ENCODE measurements around a stretch of chr10.

DNA sequence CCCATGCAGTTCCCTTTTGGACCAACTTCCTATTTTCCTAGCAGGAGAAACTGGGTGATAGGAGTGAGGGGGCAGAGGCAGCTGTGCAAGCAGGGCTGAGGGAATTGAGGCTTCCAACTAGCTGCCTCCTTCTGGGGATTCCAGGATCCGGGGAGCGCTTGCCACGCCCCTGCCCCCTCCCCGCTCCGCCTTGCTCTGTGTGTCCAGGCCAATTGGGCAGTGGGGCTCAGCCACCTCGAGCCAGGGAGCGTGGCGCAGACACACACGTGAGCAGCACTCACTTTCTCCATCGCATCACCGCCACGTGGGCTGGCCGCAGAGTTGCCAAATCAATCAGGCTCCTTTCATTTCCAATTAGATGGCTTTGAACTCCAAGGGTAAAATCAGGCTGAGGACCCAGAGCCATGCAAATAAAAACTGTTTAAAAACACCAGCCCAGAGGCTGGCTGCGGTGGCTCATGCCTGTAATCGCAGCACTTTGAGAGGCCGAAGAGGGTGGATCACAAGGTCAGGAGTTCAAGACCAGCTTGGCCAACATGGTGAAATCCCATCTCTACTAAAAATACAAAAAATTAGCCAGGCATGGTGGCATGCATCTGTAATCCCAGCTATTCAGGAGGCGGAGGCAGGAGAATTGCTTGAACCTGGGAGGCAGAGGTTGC is 173.2 kb downstream of the SH3PXD2A start:
- RRBS, result no CpG with 5 or more reads among the region's 17 CpGs

DNA sequence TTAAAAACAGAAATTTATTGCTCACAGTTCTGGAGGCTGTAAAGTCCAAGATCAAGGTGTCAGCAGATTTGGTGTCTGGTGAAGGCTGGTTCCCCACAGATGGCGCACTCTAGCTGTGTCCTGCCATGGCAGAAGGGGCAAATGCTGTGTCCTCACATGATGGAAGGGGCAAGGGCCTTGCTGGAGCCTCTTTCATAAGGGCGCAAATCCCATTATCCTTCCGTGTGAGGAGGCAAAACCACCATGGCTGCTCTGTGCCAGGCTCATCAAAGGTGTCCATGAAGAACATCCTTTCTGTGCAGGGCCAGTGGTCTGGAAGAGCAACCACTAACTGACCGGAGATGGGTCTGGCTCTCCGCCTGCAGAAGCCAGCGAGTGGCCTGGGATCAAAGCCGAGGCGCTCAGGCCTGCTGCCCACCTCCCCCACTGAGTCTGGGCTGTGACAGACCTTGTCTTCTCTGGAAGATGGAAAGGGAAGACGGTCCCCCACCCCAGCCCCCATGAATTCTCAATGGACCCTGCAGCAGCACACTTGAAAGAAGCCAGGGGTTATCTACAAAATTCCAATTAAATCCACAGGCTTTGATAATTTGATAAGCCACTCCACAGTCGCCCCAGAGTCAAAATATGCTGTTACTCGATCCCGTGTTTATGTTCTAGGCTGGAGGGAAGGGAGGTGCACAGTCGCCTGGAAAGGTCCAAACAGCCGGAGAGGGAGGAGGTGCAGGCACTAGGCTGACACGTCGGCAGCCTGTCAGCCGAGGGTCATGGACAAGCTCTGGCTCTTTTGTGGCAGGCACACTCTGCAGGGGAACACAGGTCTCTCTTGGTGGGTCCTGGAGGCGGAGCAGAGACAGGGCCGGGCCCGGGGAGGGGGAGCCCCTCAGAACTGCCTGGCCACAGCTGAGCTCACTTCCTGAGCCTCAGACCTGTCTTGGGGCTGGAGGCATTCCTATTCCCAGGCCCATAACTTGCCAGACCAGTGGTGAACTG is 135.0 kb downstream of the SH3PXD2A start:
- RRBS, result no CpG with 5 or more reads among the region's 20 CpGs

GRCh38 chr10:103811892-103812315 is 43.5 kb downstream of the SH3PXD2A start:
- RRBS, result no CpG with 5 or more reads among the region's 5 CpGs

- RRBS, result no CpG with 5 or more reads among the region's 7 CpGs
Measured at GRCh38 chr10:103833518-103834176, 21.7 kb downstream of the SH3PXD2A start.

DNA sequence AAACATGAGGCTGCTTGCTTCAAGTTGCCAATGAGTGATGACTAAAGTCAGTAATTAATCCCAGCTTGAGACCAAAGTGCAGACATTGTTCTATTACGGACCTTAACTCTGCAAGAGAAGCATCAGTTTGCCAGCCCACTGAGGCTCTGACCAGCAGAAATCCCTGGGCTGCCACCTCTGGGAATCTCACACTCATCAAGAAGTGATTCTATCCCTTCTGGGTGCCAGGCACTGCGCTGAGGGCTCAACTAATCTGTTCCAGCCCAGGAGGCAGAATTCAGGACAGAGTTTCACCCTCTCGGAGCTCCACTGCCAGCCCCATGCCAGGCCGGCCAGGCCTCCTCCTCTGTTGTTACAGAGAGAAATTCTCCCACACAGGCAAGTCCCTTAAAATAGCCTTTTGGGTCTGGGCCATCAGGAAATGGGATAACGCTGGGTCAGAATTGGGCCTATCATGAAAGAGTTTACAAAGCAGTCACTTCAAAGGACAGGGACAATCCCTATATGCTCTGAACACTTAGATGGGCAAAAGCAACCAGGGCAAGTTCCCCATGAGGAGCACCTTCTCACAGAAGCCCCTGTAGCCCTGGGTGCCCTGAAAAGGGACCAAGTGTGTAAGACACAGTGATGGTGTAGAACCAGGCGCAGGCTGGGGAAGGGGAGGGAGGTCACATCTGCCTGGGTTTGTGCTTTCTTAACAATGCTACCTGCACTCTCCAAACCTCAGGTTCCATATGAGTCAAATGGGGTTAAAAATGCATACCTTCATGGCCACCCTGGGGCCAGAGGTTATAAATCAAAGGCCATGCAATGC is 11.2 kb downstream of the SH3PXD2A start:
- RRBS, result no CpG with 5 or more reads among the region's 6 CpGs

DNA sequence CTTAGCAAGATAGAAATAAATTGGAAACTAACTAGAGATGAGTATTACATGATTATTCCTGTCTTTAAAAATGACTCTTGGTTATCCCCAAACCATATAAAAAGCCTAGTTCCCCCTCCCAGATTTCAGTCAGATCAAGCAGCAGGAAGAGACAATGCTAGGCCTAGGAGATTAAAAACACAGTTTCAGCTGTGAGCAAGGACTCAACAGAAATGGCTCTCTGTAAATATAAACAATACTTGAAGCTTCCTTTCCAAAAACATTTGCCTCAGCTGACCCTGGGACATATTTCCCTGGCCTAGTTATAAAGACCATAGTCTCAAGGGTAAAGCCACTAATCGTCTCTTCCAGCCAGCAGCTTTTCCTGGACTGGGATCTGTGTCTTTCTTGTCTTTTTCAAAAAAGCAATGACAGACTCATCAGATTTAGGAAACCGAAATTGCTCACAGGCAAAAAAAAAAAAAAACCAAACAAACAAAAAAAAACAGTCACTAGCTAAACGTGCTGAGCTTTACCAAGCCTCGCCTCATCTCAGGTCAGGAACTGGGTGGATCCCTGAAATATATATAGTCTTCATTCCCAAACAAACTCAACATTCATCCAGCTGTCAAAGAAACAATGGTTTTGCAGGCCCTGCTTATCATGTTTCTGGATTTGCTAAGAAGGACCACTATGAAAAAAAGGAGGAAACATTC is 23.6 kb downstream of the STN1 start:
- RRBS, result no CpG with 5 or more reads among the region's 4 CpGs

DNA sequence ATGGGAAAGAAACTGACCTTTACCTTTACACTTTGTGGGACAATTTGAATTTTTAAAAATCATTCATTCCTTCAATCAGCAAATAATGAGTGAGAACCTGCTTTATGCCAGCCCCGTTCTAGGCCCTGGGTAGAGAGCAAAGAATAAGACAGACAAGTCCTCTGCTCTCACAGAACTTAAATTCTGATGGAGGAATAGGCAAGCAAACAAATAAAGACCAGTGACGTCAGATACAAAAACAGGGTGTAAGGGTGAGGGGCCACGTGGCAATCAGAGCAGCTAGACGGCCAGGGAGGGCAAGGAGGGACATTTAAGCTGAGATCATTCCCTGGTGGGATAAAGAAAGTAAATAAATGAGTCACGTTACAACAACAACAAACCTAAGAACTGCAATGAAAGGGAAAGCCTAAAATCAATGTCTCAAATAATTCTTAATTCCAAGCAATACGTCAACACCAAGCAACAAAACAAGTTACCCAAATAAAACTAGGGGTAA is 21.8 kb downstream of the STN1 start:
- RRBS, result no CpG with 5 or more reads among the region's 6 CpGs

DNA sequence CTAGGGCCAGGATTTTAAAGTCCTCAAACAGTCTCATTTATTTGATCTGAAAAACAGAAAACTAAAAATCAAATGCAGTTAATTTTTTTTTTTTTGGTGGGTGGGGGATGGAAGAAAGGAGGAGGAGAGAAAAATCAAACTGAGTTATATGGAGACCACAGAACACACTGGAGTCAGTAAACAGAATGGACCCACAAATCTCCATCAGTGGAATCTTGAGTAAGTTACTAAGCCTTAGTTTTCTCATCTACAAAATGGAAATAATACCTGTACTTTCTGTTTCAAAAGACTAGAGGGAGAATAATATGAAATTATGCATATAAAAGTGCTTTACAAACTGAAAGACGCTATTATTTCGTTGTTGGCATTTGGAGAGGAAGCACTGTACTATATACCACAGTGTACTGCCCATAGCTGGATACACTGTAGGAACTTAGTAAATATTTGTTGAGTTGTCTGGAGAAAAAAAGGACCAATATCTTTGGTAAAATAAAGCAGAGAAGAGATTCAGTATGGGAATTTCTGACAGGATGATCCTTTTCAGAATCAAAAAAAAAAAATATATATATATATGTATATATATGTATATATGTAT is 9.1 kb downstream of the STN1 start:
- RRBS, result no CpG with 5 or more reads among the region's 2 CpGs

- RRBS, result no CpG with 5 or more reads among the region's 2 CpGs
Measured at GRCh38 chr10:103916334-103916744, 1.6 kb downstream of the STN1 start.

DNA sequence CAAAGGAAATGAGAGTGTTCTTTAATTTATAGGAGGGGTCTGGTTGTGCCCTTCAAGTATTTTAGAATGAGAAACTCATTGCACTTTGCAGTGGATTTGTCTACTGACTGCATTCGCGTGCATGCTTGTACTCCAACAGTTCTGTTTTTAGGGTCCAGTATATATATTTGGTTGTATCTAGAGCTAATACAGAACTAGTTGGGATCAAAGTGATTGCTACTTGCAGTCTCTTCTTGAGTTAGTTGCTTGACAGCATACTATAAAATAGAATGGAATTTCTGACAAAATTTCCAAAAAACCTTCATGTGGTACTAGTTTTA is 1.2 kb downstream of the SLK start:
- RRBS, result no CpG with 5 or more reads among the region's 2 CpGs

DNA sequence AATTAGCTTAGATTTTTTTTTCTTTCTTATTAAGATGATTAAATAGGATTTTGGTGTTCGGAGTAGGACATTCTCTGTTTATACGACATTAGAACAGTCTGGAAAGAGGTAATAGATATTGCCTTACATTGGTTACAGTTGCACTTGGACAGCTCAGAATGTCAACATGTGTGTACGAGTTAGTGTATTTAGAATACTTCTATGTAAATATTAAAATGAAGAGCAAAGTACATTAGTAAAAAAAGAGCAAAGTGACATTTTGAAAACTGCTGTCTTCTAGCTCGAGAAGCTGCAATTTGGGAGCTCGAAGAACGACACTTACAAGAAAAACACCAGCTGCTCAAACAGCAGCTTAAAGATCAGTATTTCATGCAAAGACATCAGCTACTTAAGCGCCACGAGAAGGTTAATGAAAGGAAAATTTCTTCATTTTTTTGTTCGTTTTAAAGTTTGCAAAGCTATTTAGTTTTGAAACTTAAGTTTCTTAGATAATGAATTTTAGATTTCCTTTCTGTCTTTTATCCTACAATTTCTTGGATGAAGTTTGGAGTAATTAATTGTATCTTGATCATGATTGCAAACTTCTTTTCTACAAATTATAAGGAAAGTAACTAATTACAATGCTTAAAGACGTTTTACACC is 51.7 kb downstream of the SLK start:
- RRBS, result no CpG with 5 or more reads among the region's 10 CpGs

- RRBS, result no CpG with 5 or more reads among the region's 7 CpGs
Measured at GRCh38 chr10:104059283-104060007, 26.2 kb downstream of the COL17A1 start.

DNA sequence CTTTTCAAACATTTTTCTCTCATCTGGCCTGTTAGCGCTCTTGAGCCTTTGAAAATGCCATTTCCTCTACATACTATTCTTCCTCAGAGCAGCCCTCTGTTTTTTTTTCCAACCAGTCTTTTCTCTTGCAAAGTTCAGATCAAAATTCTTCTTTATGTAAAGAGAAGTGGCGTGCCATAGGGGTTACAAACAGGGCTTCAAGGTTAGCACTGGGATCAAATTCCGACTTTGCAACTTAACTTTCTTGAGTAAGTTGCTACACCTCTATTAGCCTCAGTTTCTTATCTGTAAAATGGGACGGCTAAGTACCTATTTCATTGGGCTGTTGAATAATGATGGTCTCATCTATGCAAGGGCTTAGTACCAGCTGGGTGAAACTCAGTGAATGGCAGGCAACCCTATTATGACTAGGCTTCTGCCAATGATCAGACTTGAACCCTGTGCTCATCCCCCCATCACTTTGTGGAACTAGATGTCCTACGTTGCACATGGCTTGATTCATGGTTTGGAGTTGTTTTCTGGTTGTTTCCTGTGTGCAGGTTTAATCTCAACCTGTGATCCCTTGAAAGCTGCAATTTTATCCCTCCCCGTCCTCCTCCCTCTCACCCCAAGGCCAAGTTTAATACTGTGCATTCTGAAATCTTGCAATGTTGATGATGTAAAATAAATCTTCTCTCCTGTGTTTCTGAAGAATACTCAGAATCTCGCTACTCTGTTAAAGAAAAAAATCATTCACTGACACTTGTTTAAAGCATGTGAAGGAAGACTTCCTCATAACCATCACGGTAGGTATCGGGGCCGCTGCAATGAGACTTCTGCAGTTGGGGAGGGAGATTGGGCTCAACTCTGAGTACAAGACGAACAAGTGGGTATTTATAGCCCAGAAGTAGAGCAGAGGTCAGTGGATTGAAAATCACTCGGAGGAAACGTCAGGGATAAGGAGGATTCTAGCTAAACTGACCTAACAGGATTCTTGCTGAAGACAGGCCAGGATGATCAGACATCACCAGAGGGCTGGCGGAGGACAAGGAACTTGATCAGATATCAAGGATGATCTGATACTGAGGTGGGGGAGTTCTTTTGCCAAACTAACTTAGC is 33.7 kb downstream of the ITPRIP start:
- RRBS, result no CpG with 5 or more reads among the region's 14 CpGs

DNA sequence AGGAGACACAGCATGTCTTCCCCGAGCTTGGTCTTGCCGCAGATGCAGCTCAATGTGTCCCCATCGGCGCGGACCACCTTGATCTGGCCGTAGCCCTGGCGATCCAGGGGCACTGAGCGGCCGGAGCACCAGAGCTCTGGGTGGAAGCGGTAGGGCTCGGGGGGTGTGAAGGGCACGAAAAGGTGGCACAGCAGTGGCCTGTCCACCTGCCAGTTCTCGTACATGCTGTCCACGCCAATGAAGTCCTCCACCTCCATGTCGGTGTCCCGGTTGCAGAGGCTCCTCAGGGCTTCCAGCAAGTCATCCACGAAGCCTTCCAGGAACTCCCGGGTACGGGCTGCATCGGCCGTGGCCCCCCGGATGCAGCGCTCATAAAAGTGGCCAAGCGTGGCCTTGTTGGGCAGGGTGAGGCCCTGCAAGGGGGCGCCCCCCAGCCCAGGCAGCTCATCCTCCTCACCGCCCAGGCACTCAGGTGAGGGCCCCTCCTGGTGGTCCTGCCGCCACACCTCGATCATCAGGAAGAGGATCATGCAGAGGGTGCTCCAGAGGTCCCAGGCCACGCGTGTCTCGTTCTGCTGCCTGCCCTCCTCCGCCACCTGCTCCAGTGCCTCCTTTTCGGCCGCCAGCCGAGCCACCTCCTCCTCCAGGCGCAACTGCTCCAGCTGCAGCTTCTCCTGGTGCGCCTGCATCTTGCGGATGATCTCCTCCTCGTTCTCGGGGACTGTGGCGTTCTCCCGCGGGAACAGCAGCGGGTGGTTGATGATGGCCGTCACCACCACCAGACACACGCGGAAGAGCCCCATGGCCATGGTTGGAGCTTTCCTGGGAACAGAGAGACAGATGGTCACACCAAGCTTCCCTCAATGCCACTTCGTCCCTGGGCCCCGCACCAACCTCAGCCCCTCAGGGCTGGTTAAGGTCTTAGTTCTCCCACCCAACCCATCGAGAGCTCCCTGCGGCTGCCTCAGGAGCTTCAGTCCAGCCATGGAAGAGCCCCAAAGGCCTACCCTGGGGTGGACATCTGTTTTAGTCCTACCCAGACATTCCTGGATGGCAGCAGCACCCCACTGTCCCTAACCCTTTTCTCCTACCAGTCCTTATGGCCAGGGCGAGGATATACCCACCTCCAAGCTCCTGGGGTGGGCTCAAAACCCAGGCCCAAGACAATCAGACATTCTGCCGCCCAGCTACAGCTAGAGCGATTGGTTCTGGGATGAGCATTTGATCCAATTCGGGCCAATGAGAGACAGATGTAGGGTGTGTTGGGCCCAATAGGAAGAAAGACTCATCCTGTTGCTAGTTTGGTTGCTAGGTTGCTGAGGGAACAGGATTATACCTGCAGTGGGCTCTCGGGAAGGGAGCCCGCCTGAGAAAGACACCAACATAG is 22.5 kb downstream of the ITPRIP start:
- RRBS, result 93% methylated on average over 5 of the region's 57 CpGs

DNA sequence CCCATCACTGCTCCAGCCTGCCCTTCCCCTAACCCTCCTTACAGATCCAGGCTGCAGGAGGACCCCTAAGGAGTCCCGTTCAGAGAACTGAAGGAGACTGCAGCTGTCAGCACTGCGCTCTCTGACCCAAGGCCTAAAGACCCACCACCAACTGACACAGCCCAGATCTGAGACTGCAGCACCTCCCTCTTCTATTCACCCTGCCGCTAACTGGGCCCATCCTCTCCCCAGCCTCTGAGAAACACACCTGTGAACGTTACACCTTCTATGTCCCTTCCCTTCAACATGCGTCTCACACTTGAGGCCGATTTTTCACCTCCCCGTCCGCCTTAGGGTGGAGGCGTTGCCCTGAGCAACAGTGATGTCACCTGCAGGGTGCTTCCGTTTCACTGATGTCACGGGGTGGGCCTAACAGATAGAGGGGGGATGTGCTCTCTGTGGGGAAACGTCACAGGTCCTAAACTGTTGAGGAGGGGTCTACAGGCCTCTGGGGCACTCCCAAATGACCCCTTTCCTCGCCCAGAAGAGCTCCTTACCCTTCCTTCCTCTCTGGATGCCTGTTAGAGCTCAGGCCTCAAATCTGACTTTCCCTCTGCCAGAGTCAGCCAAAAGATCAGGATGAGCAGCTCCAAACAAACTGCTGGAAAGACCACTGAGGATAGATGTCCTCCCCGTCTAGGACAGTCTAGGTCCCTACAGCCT is 5.0 kb downstream of the ITPRIP start:
- RRBS, result no CpG with 5 or more reads among the region's 14 CpGs

- RRBS, result no CpG with 5 or more reads among the region's 20 CpGs
Measured at GRCh38 chr10:104339056-104339455, 791 bp upstream of the ITPRIP start.

- RRBS, result no CpG with 5 or more reads among the region's 34 CpGs
Measured at GRCh38 chr10:104680714-104681801, 40.0 kb downstream of the SORCS3 start.

DNA sequence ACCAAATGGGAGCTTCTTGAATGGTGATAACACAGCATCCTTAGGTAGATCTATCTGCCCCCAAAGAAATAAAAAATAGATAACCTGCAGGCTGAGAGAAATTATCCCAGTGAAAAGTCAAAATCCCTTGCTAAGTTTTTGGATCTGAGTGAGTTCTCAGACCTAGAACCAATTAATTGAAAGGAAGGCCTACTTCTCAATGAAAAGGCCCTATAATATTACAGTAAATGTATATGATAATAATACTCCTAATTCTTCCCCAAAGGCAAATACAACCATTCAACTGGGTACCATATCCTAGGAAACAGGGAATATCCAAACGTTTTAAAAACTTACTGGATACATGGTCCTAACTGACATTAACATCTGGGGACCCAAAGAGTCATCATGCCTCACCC is 670.2 kb downstream of the XPNPEP1 start:
- RRBS, result no CpG with 5 or more reads among the region's 1 CpG